ENCODE measurements around a stretch of chr1.

DNA sequence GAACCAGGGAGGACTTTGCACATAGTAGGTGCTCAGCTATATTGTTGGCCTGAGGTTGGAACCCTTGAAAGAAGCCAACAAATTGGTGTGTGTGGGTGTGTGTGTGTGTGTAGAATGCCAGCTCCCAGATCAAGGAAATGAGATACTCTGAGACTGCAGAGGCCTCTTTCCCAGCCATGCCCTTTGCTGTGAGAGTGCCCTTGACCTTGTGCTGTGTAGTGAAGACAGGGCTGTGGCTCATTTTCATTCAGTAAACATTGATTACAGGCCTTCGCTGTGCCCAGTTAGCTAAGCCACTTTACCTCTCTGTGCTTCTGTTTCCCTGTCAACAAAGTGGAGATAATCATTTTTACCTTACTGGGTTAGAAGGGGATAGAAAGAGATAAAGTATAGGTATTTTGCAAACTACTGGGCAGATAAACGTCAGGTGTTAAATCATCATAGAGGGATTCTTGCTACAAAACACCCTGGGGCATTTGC lies 3.3 kb downstream of the CYP4B1 start:
- PRO-cap: no peak

DNA sequence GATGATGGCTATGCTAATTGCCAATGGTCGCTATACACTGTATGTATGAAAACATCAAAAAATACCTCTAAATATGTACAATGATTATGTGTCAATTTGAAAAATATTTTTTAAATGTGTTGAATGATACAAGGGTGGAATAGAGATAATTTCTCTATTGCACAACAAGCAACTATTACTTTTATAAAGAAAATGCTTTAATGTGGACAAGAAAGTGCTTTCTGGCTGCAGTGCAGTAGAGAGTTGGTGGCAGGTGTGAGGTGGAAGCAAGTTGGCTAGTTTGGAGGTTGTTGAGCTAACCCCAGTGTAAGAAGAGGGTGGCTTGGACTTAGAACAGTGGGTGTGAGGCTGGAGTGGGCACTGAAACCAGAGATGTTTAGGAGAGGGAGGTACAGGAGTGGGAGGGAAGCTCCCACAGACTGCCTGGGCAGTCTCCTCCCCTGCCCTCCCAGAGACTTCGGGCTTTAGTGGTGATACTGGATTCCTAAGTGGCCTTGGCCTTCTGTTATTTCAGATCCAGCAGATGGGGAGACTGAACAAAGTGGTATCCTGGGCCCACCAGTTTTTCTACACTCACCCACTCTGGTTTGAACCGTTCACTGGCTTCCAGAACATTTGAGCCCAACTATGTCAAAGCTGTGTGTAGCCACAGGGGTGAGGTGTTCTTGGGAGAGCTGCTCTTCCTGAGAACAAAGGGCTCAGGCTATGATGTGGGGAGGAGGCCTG lies 19.8 kb upstream of the CYP4A11 start:
- PRO-cap: no peak

GRCh38 chr1:47181855-47182308 lies 8.0 kb downstream of the PDZK1IP1 start:
- PRO-cap: no peak

- PRO-cap: no peak
These were observed 5.8 kb downstream of the TAL1 start for GRCh38 chr1:47226128-47226733.

GRCh38 chr1:47436410-47437472 lies 1.1 kb upstream of the FOXD2 start:
- PRO-cap: bidirectional peak, plus-strand start at chr1:47437096, minus-strand start at chr1:47437067

DNA sequence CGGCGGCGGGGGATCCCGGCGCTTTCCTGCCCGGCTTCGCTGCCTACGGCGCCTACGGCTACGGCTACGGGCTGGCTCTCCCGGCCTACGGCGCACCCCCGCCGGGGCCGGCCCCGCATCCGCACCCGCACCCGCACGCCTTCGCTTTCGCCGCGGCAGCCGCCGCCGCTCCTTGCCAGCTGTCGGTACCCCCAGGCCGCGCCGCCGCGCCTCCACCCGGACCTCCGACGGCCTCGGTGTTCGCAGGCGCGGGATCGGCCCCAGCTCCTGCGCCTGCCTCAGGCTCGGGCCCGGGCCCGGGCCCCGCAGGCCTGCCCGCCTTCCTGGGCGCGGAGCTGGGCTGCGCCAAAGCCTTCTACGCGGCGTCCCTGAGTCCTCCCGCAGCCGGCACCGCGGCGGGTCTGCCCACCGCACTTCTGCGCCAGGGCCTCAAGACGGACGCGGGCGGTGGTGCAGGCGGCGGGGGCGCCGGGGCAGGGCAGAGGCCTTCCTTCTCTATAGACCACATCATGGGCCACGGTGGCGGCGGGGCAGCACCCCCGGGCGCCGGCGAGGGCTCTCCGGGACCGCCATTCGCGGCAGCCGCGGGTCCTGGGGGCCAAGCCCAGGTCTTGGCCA lies 1.1 kb downstream of the FOXD2 start:
- PRO-cap: bidirectional peak, plus-strand start at position 497 of the sequence, minus-strand start at position 407 of the sequence

- PRO-cap: no peak
These were observed 219.2 kb downstream of the FOXD2 start for GRCh38 chr1:47656820-47657733.

GRCh38 chr1:47808665-47809143 lies 188.5 kb downstream of the TRABD2B start:
- PRO-cap: no peak

- PRO-cap: no peak
These were observed 70.2 kb downstream of the TRABD2B start for GRCh38 chr1:47926919-47927405.

GRCh38 chr1:48239308-48240032 lies 17.0 kb downstream of the SLC5A9 start:
- PRO-cap: no peak

DNA sequence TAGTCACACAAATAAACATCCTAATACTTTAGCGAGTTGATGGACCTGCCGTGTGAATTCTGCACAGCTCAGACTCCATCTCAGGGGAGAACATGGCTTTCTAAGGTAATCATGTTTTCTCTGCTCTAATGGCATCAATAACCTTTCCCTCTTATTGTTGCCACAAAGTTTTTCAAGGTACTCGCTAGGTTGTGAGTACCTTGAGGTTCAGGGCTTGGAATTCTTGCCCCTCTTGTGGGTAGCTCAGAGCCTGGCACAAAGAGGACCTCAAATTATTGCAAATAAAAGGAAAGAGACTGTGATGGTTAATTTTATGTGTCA lies 55.6 kb upstream of the BEND5 start:
- PRO-cap: no peak

DNA sequence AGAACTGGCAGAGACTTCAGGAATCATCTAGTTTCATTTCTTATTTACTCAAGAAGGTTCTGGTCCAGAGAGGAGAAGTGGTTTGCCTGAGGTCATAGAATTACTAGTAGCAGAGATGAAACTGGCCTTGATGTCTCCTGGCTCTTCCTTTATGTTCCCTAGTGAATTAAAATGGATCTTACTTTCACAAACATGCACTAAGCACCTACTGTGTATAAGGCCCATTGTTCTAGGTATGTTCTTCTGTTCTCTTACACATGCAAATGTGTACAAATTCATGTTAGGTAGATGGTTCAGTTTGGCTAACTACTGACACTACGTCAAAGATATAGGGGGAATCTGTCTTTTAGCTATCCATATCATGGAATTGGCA lies 11.3 kb upstream of the ELAVL4 start:
- PRO-cap: no peak

DNA sequence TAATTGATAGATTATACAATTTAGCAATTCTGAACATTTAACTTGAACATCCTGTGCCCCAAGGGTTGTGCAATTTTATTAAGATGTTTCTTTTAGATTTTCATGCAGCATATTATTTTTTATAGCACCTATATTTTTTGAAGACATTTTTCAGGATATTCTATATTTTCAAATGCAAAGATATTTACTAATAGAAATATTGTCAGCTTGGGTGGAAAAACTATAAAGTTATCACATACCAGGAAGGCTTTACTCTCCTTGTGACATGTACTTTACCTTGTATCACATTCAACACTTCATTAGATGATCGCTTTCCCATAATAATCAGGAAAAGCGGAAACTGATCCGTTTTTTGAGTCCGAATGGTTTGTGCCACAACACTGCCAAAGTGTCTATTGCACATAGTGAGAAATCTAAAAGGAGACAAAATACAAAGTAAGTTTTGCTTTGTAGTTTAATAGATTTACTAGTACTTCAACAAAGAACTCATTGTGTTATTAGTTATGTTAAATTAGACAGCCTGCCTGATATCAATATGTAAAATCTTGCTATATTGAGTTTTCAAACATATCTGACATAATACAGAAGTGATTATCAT lies 116.2 kb upstream of the DMRTA2 start:
- PRO-cap: no peak

DNA sequence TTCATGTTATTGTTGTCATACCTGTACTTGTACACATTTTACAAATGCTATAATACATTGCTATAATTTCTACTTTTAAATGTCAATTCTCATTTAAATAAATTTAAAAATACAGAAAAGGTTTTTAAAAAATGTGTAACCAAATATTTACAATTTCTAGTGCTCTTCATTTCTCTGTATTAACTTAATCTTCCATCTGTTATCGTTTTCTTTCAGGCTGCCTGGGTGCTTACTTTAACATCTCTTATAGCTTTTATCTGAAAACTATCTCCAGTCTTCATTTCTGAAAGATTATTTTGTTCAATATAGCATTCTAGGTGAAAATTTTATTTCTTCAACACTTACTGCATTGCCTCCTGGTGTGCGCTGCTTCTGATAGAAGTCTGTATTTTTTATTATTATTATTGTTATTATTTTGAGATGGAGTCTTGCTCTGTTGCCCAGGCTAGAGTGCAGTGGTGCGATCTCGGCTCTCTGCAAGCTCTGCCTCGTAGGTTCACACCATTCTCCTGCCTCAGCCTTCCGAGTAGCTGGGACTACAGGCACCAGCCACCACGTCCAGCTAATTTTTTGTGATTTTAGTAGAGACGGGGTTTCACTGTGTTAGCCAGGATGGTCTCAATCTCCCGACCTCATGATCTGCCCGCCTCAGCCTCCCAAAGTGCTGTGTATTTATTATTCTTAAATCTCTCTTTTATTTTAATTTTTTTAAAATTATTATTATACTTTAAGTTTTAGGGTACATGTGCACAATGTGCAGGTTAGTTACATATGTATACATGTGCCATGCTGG lies 201.4 kb downstream of the FAF1 start:
- PRO-cap: no peak

DNA sequence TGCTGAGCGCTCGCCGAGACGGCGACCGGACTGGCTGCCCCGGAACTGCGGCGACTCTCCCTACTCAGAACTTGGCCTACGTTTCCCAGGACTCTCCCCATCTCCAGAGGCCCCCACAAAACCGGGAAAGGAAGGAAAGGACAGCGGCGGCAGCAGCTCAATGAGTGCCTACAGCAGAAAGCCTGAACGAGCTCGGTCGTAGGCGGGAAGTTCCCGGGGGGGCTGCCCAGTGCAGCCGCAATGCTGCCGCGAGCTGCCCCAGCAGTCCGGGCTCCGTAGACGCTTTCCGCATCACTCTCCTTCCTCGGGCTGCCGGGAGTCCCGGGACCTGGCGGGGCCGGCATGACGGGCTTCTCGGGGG lies 936 bp upstream of the CDKN2C start:
- PRO-cap: no peak

DNA sequence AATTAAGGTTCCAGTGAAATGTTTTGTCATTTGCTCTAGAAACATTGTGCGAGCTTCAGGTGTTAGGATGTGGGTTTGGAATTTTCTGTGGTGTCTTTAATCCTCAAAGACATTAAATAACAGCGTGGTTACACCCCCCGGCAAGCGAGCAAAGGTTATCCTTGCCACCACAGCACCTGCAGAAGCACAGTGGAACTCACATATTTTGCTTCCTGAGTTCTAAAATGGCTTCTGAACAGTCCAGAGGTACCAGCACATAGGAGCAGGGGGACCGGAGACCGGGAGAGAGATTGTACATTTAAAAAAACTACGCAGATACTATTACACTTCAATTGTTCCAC lies 8.7 kb downstream of the CDKN2C start:
- PRO-cap: no peak

DNA sequence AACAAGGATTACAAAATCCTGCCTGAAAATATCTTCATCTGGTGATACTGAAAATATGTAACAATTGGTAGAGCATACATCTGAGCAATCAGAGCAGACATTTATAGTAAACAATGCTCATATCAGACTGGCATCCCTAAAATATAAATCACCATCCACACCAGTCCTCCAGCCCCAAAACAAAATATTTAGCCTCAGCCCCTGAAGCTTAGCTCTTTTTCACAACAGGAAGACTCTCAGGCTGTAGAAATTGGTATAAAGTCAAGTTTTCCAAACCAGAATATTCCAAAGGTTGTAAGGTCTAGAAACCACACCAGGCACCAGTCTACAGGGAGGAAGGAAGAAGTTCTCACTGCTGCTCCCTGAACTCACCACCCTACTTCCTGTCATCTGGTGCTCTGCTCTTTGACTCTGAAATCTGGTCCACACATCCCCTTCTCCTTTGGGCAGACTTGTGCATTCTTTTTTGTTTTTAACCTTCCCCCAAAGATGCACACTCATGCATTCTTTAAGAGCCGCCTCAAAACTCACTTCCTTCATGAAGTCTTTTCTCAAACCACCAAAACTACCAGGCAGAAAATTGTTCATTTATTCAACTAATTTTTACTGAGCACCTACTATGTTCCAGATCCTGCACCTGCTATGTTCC lies 29.9 kb upstream of the EPS15 start:
- PRO-cap: no peak

DNA sequence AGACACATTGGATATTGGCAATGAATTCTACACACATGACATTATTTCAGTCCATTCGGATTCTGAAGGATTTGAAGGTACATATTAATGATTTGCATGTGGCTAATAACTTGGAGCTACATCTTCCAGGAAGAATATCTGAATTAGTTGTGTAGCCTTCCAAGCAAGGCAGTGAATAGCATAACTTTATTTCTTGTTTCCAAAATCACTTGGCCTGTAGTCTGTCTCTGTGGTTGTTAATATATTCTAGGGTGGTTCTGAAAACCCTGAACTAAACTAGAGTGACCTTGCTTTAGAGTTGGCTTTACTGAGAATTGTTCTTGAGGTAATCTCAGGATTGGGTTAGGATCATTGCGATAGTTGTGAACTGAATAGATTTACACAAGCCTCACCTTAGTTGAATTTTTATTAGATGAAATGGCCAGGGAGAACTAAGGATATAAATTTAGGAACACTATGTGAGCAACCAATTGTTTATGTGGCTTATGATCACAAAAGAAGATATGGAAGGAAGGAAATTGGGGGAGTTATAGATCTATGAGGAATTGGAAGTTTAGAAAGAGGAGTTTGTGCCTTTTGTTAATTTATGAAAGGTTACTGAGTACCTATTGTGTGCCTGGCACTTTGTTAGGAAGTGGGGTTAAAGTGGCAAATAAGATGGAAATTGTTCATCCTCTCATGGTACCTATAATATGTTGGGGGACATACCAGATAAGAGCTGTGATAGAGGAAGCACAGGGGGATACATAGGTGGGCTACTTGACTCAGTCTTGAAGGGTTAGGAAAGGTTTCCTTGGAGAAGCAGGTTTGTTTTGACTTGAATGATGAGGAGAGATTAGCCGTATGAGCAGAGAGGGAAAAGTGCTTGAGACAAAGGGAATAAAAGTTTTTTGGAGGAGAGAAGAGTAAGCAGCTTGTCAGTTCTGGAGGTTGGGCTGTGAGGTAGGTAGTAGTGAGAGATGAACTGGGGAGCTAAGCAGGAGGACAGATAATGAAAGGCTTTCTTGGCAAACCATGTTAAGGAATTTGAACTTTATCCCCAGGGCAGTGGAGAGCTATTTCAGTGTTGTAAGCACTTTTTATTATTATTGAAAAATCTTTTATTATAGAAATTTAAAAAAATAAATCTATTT lies 3.2 kb downstream of the OSBPL9 start:
- PRO-cap: no peak

DNA sequence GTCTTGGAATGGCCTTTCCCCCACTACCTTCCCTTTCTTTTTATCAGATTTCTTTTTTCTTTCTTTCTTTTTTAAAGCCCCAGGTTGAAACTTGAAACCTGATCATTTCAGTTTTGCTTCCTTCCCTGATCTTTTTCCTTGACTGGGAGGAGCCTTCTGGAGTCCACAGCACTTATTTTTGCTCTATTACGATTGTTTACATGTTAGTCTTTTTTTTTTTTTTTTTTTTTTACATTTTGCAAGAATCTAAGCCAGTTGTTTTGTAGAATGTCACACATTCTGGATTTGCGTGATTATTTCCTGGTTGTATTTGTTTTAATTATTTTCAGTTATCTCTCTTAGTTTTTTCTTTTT lies 32.6 kb downstream of the OSBPL9 start:
- PRO-cap: no peak

- PRO-cap: no peak
These were observed 84.4 kb downstream of the NRDC start for GRCh38 chr1:51793946-51794718.